Measurements from ENCODE around the genes ADAMTSL2 and BRD3OS.

DNA sequence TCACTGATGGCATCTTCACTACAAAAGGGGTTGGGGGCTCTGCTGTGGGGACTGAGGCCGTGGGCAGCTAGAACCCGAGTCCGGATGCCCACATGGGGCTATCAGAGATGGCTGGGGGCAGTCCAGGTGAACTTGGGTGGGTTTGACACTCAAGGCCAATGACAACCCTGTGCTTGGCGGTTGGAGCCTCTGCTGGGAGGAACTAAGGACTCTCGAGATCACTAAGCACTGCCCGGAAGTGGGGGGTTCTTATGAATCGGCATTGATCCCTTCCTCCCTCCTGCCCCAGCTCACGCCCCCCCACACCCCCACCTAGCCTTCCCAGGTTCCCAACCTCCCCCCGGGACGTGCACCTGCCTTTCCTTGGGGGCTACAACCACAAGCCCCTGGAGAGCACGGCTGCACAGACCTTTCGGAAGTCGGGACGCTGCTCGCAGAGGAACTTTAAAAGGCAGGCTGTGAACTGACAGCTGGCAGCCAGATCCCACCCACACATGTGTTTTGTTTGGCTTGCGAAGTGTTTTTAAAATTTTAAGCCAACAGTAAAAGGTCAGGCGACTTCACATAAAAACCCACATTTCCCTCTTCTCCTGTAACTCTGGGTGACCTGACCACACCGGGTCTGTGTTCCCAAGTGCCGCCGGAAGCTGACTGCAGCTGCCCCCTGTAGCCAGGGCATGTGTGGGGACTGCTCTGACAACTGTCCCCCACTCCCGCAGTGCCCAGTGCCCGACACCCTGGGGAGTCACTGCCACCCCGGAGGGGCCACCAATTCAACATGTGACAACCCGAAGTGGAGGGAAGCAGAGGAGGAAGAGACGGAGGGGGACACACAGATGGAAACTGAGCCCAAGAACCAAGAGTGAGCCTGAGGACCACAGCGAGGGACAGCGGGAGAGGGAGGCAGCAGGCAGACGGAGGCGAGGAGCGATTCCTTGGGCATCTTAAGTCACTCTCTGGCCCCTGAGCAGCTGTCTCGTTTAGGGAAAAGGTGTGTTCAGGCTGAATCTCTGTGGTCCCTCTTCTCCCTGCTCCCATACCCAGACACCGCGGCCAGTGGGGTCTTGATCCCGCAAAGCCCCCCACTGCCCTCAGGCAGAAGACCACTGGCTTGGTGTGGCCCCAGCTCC is 5.2 kb upstream of the RALGDS start:
- RAMPAGE, long total RNA = no peak
- RRBS = no CpG with 5 or more reads among the region's 34 CpGs

DNA sequence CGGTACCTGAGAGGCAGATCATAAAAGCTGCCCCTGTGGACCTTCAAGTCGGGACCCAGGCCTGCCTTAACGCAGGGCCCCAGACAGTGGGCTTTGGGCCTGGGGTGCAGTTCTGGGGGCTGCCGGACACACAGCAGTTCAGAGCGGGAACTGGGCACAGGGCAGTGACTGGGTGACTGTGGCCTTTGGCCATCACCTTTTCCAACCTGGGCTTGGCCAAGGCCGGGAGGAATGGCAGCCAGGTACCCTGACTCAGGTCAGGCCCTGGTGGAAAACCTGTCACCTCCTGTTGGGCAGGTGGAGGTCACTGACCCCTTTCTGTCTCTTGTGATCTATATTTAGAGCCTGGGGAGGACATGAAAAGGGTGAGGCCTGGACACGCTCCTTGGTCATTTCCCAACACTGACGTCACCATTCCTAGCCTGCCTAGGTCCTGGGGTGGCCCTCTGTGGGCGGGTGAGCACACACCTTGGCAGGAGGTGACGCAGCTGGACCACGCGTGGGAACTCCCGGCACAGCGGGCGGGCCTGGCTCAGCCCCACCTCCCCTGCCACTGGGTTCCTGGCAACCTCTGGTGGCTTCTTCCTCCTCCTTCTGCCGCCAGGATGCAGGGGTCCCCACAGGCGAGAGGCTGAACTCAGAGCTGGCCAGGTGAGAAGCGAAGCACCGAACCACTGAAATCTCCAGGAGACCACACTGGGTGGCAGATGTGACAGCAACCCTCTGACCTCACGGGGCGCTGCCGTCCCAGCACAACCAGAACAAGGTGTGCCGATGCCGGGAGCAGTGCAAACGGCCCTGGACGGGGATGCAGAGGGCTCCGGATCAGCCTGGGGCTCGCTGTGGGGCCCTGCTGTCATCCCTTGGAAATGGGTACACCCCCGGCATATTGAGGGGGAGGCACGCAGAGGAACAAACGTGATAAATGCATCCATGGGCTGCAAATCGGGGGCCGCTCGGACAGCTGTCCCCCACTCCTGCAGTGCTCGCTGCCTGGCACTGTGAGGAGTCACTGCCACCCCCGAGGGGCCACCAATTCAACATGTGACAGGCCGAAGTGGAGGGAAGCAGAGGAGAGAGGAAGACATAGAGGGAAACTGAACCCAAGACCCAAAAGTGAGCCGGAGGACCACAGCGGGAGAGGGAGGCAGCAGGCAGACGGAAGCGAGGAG is 6.5 kb upstream of the RALGDS start:
- RAMPAGE, long total RNA = no peak
- RRBS = 92% methylated on average over 8 of the region's 41 CpGs

- RAMPAGE, long total RNA = no peak
- RRBS = 3% methylated on average over 2 of the region's 21 CpGs
Measured at GRCh38 chr9:133147181-133148316, 16.2 kb downstream of the GBGT1 start.

DNA sequence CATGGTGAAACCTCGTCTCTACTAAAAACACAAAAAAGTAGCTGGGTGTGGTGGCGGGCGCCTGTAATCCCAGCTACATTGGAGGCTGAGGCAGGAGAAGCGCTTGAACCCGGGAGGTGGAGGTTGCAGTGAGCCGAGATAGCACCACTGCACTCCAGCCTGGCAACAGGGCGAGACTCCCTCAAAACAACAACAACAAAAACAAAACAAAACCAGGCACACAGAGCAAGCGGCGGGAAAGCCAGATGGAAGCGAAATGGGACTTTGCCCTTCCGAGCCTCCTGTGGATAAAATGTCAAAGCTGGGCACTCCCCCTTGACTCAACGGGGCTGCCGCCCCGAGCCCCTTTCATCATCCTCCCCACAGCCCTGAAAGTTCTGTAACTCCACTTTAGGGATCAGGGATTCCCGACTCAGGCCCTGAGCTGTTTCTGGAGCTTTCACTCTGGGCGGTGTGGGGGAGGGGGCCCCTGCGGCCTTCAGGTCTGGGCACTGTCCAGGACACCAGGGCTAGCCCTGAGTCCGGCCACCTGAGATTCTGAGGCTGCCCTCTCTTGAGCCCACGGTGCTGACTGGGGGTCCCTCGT is 30.5 kb upstream of the OBP2B start:
- RAMPAGE, long total RNA = no peak
- RRBS = no CpG with 5 or more reads among the region's 20 CpGs

GRCh38 chr9:133273820-133274205 is 62.2 kb downstream of the SURF6 start:
- RAMPAGE, long total RNA = no peak
- RRBS = 96% methylated on average over 1 of the region's 10 CpGs

DNA sequence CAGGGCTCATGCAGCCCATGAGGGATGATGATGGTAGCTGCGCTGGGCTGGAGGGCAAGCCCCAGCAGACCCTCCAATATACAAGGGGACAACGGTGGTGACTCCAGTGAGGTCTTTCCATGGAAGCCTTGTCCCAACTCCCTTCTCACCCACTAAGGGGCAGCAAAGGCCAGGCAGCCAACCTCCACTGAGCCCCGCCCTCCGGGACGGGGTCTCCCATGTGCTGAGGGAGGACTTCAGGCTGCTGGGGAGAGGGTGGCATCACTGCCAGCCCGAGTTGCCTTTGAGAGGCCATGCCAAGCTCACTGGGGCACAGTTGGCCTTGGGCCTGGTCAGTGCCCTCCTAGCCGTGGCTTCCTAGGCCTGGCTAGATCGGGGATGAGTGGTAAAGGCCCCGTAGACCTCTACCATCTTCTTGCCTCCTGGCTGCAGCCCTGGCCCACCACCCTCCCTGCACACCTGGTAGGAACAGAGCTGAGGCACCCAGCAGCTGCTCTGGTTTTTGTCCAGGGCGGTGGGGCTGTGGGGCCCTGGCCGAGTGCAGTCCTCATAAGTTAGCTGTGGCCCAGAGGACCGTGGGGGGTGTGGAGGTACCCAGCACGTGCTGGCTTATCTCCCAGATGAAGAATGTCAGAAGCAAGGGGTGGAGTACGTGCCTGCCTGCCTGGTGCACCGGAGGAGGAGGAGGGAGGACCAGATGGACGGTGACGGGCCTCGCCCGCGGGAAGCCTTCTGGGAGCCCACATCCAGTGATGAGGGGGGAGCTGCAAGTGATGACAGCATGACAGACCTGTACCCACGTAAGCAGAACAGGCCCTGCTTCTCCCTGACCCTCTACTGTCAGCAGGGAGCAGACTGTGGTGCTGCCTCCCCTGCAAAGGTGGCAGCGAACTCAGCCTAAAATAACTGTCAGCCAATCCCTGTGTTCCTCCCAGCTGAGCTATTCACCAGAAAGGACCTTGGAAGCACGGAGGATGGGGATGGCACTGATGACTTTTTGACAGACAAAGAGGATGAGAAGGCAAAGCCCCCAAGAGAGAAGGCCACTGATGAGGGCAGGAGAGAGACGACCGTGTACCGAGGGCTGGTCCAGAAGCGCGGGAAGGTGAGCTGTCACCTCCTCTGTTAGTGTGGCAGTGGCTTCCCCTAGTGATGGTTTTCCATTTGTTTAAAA is 3.4 kb downstream of the SURF2 start:
- RAMPAGE, long total RNA = no peak
- RRBS = no CpG with 5 or more reads among the region's 28 CpGs

DNA sequence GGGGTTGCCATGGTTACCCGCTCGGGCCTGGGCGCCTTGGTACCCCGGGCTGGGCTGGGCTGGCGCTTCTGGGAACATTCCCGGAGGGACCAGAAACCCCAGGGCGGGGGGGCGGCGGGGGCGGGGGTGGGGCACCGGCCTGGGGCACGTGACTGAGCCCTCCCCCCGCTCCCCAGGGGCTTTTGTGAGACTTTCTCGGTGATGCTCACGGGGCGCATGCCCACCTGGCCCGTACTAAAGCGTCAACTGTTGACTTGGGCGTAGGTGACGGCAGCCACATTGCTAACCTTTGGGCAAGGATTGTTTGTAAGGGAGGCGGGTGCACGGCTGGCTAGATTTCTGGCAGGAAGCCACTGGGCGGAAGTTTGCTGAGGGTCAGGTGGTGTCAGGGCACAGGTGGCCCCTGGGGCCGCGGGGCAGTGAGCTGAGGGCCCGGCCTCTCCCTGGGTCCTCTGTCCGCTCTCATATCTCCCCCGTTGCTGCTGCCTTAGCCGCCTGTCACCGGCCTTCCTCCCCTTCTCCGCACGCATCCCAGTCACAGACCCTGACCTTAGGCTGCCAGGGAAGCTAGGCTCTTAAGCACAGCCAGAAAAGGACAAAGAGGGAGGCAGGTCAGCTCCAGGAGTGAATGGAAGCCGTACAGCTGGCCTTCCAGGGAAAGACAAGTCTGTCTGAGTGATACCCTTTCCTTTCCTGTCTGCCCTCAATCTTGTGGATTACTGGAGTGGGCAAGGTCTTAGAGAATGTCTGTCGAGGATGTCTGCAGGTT is 765 bp downstream of the CACFD1 start:
- RAMPAGE, long total RNA = no peak
- RRBS = 5% methylated on average over 9 of the region's 34 CpGs

GRCh38 chr9:133478292-133478897 is 504 bp downstream of the SLC2A6 start:
- RAMPAGE, long total RNA = no peak
- RRBS = no CpG with 5 or more reads among the region's 20 CpGs

DNA sequence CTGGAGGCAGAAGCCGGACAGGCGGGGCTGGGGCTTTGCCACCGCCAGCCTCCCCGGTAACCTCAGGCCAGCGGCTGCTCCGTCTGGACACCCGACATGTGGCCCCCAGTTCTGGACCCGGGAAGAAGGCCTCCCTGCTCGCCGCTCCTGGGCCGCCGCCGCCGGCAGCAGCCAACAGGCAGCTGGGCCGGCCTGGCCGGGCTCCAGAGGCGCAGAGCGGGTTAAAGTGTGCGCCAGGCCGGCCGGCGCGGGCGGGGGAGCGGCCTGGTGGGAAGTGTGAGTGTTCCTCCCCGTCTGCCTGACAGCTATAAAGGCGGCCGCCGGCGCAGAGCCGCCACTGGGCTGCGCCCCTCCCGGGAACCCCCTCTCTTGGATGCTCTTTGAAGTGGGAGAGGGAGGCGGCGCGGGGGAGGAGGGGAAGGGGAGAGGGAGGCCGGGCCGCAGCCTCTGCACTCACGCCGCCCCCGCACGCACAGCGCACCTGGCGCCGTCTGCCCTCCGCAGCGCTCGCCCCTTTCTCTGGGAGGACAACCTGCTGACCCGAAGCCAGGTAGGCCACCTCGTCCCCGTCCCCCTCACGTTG is at the start of gene ADAMTSL2:
Gene ADAMTSL2 (plus strand): TSS at position 337 of the 583 bp plus-strand sequence.
- RAMPAGE, long total RNA = no peak
- RRBS = 2% methylated on average over 28 of the region's 52 CpGs

GRCh38 chr9:133585906-133586418 is 23.2 kb downstream of the FAM163B start:
- RAMPAGE, long total RNA = no peak
- RRBS = 58% methylated on average over 3 of the region's 21 CpGs

GRCh38 chr9:133796220-133796964 is 58.2 kb upstream of the SARDH start:
- RAMPAGE, long total RNA = no peak
- RRBS = no CpG with 5 or more reads among the region's 18 CpGs

GRCh38 chr9:133821879-133822697 is 83.9 kb upstream of the SARDH start:
- RAMPAGE, long total RNA = no peak
- RRBS = no CpG with 5 or more reads among the region's 30 CpGs

DNA sequence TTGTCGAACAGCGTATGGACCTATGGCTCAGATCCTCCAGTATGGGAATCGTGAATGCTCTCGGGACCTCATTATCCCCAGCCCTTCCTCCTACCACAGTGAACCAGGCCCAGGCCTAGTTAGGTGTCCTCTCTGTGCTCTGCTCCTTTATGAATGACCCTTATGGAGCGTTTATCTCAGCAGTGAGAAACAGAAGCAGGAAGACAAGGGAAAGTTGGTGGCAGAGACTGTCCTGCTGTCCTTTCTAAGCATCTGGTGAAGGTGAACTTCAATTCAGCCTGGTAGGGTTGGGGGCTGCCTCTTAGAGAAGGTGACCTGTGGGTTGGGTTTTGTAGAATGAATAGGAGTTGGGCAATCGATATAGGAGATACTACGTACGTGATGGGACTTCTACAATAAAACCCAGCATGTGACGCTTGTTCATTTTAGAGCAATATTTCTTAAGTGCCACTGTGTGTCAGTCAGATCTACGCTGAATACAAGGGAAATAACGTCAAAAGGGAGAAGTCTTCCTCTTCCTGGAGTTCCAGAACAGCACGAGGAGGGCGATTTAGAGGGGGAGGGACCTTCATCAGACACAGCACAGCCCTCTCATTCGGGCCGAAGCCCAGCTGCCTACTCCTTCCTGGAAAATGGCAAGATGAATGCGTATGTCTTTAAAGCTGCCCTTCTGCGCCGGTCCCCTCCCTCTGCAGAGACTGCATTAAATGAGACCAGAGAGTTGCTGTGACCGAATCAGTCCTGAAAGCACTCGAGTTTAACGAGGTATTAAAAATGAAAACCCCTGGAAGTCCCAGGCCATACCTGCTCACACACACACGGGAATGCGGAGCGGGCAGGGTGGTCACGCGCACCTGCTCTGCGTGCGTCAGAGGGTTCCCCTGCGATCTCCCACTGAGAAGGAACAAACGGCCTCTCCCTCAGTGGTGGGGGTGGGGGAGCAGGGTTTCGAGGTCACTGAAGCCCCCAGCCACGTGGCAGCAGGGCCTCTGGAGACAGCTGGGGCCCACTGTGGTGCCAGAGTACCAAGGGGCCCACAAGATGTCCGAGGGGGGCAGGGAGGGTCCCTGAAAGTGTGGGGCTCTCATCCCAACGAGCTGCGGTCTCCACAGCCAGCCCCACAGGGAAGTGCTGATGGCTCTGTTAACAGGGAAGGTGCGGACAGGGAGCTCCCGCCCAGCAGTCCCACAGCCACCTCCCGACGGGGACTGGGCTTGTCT is 85.3 kb upstream of the SARDH start:
- RAMPAGE, long total RNA = no peak
- RRBS = no CpG with 5 or more reads among the region's 39 CpGs

GRCh38 chr9:133877344-133877770 is 114.8 kb downstream of the VAV2 start:
- RAMPAGE, long total RNA = no peak
- RRBS = no CpG with 5 or more reads among the region's 5 CpGs

- RAMPAGE, long total RNA = no peak
- RRBS = no CpG with 5 or more reads among the region's 12 CpGs
Measured at GRCh38 chr9:133892449-133892881, 99.7 kb downstream of the VAV2 start.

GRCh38 chr9:133954784-133956372 is 36.7 kb downstream of the VAV2 start:
- RAMPAGE, long total RNA = no peak
- RRBS = no CpG with 5 or more reads among the region's 35 CpGs

GRCh38 chr9:133974403-133975270 is 17.5 kb downstream of the VAV2 start:
- RAMPAGE, long total RNA = no peak
- RRBS = no CpG with 5 or more reads among the region's 24 CpGs

DNA sequence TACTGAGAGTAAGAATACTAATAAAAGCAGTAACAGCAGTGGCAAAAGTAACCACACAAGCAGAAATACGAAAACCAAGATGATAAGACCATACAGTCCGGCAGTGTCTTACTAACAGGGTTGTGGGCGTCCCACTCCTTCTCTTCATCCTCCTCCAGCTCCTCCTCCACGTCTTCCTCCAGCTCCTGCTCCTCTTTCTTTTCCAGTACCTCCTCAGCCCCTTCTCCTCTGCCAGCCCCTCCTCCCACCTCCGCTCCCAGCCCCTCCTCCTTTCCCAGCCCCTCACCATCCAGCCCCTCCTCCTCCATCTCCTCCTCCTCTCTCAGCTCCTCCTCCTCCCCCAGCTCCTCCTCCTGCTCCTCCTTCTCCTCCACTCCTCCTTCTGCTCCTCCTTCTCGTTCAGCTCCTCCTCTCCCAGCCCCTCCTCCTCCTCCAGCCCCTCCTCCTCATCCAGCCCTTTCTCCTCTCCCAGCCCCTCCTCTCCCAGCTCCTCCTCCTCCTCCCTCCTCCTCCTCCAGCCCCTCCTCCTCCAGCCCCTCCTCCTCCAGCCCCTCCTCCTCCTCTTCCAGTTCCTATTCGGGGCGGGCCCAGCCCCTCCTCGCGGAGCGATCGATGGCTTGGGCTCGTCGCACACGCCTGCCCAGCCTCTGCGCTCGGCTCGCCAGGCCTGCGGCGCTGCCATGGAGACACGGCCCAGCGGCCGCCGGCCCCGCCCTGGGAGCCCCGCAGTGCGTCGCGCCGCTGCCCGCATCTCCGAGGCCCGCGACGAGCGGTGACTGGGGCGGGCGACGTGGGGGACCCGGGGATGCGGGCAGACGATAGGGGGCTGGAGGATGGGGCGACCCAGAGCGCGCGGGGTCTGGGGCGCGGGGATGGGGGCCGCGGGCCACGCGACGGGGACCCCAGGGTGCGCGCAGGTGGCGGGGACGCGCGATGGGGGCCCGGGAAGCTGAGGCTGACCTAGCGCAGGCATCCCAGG is at the start of gene BRD3OS:
Gene BRD3OS (plus strand): TSS at position 717 of the 979 bp plus-strand sequence.
- RAMPAGE, long total RNA = no peak
- RRBS = 1% methylated on average over 8 of the region's 61 CpGs

- RAMPAGE, long total RNA = no peak
- RRBS = 90% methylated on average over 2 of the region's 15 CpGs
Measured at GRCh38 chr9:134051372-134051743, 16.5 kb downstream of the BRD3 start.

GRCh38 chr9:134066906-134067119 is 1.0 kb downstream of the BRD3 start:
- RAMPAGE, long total RNA = no peak
- RRBS = under 1% methylated on average over 16 of the region's 19 CpGs

Measured in epithelial cell of alveolus of lung (primary cell).